Mesenchymal stem cell of the bone marrow (primary cell): ENCODE data around the genes FNDC1 and MRPL18.

DNA sequence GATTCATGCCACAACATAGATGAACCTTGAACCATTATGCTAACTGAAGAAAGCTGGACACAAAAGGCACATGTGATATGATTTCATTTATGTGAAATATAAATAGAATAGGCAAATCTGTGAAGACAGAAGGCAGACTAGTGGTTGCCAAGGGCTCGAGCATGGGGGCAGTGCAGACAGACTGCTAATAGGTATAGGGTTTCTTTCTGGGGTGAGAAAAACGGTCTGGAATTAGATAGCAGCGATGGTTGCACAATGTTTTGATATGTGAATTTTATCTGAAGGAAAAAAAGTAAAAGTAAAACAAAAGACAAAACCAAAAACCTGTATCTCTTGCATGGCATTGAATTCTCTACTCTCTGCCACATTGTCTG, 54.6 kb upstream of the FNDC1 start:
- CAGE, long polyA plus RNA, result no peak

DNA sequence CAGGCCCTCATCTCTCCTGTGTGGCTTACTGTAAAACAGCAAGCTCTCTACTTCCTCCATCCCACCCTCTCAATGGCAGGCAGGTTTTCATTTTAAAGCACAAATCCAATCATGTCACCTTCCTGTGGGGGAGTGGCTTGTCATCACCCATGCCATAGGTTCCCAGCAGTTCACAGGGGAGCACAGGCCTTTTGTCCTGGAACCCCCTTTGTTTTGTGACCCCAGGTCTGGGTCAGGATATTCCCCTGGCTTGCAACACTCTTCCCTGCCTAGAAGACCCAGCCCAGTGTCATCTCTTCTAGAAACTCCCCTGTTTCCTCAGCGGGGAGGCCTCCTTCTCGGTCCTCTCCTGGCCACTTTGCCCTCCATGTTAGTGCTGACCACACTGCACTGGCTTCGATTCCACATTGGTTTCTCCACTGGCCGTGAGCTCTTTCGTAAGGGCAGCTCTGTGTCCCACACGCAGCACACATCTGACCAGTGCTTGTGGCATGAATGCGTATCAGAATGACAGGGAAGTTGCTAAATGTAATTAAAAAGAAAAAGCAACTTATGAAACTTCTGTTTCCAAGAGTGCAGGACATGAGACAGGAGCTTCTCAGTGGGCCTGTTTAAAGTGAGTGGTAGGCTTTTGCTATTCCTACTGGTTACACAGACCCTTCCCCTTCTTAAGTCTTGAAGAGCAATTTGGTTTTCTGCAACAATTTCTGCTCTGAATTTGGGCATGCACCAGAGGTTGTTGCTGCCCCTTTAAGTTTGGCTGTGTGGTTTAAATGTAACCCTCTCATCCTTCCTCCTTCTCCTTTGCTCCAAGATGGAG, 49.4 kb upstream of the FNDC1 start:
- CAGE, long polyA plus RNA, result no peak

GRCh38 chr6:159168336-159169565, at the start of gene FNDC1:
Gene FNDC1 (plus strand): TSS chr6:159169400.
- CAGE, long polyA plus RNA, result no peak

GRCh38 chr6:159170979-159171504, 1.8 kb downstream of the FNDC1 start:
- CAGE, long polyA plus RNA, result no peak

GRCh38 chr6:159701391-159702109, 8.5 kb upstream of the SOD2 start:
- CAGE, long polyA plus RNA, result no peak

- CAGE, long polyA plus RNA, result no peak
Observed at GRCh38 chr6:159762679-159763296, 943 bp downstream of the ACAT2 start.

GRCh38 chr6:159790381-159790651, at the start of gene MRPL18:
Gene MRPL18 (plus strand): TSS chr6:159790467.
- CAGE, long polyA plus RNA, result no peak

GRCh38 chr6:159959932-159960458, 8.9 kb upstream of the IGF2R start:
- CAGE, long polyA plus RNA, result no peak

- CAGE, long polyA plus RNA, result no peak
Observed at GRCh38 chr6:159983774-159984422, 15.0 kb downstream of the IGF2R start.

DNA sequence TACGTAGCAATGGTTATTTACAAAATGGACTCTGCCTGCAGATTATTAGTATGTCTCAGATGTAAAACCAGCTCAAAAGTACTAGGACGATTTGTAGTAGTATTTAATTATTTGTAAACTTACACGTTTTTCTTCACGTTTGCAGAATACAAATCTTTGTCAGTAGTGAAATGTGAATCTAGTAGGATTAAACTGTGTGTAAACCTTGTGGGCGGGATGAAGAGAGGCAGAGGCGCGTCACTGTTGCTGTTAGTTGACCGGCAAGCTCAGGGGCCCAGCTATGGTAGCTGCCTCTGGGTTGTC, 69.5 kb downstream of the IGF2R start:
- CAGE, long polyA plus RNA, result no peak

GRCh38 chr6:160198579-160199009, 60.0 kb downstream of the SLC22A2 start:
- CAGE, long polyA plus RNA, result no peak

- CAGE, long polyA plus RNA, result no peak
Observed at GRCh38 chr6:160519822-160521055, 143.8 kb downstream of the LPA start.

DNA sequence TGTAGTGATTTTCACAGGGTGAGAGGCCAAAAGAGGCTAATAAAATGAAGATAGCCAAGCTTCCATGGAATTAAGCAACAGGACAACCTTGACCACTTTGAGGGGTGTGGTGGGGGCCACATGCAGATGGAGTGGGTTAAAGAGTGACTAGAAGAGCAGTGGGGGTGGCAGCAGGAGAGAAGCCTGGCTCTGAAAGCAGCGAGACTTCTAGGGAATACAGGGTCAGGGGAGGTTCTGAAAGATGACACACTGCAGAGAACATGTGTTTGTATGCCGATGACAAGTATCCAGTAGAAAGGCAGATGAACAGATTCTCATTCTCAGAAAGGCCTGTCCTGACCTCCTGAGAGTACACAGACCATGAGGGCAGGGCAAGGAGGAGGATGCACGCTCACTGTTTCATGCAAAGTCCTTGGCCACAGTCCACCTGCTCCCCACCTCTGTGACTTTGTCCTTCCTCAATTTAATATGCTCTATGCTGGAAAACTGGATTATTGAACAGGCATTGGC, 2.9 kb downstream of the LPA start:
- CAGE, long polyA plus RNA, result no peak

- CAGE, long polyA plus RNA, result no peak
Observed at GRCh38 chr6:160791926-160792698, 90.1 kb downstream of the PLG start.

GRCh38 chr6:160930339-160931618, 60.8 kb upstream of the MAP3K4 start:
- CAGE, long polyA plus RNA, result no peak

DNA sequence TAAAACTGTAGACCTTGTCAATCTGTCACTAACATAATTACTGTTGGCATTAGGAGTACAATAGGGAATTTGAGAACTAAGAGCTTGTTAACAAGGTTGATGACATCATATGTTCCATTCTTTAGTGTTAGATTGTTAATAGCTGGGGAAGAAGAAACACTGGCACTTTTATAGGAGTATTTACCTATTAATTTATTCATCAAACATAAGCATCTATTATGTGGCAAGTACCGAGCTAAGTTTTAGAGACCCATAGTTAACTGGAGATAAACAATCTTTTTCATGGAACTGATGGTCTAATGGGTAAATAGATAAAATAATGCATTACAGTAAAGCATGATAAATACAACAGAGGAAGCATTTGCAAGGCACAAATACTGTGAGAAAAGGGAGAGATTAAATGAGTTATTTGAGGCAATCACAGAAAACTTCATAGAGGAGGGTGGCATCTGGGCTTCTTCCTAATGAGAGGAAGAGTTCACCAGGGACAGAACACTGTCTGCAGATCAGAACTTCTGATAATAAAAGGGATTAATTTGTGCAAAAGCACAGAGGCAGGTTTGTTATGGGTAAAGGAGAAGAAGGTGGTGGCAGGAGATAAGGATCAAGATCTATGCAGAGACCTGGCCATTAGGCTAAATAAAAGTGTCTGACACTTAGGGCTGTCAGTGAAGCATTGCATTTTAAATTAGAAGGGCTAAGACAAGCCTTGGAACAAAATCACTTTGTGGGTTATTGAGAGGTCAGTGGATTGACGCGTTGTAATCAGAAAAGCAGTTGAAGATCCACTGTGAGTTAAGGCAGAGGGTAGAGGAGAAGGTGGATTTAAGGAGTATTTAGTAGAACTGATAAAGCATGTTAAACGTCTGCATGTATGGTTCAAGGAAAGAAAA, 76.6 kb downstream of the MAP3K4 start:
- CAGE, long polyA plus RNA, result no peak

- CAGE, long polyA plus RNA, result no peak
Observed at GRCh38 chr6:161072657-161073638, 81.4 kb downstream of the MAP3K4 start.

DNA sequence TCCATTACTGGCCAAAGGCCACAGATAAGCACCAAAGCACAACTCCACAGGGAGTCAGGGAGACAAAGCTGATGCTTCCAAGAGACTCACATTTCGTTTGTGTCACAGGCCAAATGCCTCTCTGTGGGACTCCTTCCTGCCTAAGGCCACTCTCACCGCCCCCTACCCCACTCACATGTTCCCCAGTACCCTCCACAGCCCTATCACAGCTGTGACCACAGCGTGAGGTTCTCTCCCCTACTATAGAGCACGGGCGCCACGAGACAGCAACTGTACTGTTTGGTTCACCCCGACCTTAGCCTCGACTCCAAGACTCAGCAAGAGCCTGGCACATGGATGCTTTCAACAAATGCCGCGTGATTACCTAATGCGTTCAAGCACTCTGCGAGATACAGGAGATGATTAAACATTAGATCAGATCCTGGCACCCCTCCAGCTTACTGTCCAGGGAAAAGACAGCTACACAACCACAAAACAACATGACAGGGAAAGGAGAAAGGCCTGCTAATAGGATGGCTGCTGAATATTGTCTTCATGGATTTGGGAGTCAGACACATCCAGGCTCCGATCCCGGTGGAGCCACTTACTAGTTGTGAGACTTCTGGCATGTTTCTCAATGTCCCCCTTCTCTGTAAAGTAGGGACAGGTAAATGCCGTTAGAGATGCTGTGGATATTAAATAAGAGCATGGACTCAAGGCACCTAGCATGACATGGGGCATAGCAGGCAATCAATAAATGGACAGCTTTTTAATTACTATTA, 105.4 kb downstream of the AGPAT4 start:
- CAGE, long polyA plus RNA, result no peak

- CAGE, long polyA plus RNA, result no peak
Observed at GRCh38 chr6:161216108-161217157, 57.4 kb downstream of the AGPAT4 start.

DNA sequence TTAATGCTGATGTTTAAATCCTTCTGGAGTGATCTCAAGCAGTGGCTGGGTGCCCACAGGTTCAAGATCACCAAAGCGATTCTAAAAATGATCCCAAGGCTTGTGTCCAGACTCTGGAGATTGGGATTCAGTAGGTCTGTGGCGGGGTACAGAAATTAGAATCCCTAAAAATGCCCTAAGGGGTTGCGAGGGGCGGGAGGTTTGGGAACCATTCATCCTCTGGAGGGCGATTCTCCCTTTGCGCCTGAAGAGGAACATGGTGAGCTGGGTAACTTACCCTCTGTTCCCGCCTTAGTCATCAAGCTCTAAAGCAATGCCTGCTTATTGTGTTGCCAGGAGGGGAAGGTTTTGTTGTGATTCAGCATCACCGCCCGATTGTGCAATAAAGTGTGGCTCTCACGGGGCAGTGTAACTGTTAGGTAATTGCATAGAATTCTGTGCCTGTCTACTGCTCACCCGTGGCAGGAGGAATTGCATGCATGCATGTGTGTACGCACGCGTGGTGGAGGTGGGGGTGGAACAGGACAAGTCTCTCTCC, 95.4 kb upstream of the AGPAT4 start:
- CAGE, long polyA plus RNA, result no peak